Gastroesophageal sphincter (tissue), 4 donors: ENCODE data around the gene SUSD2.

DNA sequence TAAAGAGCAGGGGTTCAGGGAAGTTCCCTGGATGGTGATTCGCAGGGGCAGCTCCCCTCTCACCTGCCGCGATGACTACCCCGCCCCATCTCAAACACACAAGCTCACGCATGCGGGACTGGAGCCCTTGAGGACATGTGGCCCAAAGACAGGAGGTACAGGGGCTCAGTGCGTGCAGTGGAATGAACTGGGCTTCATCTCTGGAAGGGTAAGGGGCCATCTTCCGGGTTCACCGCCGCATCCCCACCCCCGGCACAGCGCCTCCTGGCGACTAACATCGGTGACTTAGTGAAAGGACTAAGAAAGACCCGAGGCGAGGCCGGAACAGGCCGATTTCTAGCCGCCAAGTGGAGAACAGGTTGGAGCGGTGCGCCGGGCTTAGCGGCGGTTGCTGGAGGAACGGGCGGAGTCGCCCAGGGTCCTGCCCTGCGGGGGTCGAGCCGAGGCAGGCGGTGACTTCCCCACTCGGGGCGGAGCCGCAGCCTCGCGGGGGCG lies 289 bp upstream of the MIF start:
- PRO-cap, result bidirectional peak, plus-strand start outside the sequence, minus-strand start at position 411 of the sequence
- RAMPAGE, long total RNA, 4 experiments, result no peak in any of the 4 experiments

DNA sequence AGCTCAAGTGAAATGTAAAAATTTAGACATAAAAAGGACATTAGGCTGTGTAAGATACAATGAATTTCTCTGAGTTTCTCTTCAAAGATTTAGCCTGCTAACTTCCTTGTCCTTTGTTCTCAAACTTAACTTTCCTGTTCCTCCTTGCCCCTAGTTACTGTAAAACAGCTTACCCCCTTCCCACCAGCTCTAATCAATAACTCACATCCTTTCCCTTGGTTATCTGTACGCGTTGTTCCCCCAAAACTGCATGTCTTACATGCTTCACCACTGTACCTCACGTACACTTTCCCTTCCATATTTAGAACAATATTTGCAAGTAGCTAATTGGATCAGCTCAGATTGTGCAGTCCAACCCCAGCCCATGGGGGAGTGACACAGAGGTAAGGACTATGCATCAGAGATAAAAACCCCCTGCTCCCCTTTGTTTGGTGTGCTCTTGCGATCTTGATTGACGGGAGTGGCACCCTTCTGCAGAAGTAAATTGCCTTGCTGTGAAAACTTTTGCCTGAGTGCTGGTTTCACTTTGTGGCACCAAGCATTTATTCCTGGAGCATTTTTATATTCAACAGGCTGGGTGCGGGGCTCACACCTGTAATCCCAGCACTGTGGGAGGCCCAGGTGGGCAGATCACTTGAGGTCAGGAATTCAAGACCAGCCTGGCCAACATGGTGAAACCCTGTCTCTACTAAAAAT lies 30.9 kb downstream of the MIF start:
- PRO-cap, result no peak
- RAMPAGE, long total RNA, 4 experiments, result no peak in any of the 4 experiments

- PRO-cap, result no peak
- RAMPAGE, long total RNA, 4 experiments, result no peak in any of the 4 experiments
These were observed 31.7 kb downstream of the GSTT2B start for GRCh38 chr22:23929122-23929877.

GRCh38 chr22:24162327-24162915 lies 18.9 kb upstream of the SUSD2 start:
- PRO-cap, result no peak
- RAMPAGE, long total RNA, 4 experiments, result no peak in any of the 4 experiments

- PRO-cap, result no peak
- RAMPAGE, long total RNA, 4 experiments, result start-site peak on the plus strand in 4 of 4 experiments, at chr22:24181480-24181502 at its widest, 27 to 112 reads per replicate
These were observed at the start of gene SUSD2 for GRCh38 chr22:24180959-24181679. Gene SUSD2 (plus strand): TSS chr22:24181487.

DNA sequence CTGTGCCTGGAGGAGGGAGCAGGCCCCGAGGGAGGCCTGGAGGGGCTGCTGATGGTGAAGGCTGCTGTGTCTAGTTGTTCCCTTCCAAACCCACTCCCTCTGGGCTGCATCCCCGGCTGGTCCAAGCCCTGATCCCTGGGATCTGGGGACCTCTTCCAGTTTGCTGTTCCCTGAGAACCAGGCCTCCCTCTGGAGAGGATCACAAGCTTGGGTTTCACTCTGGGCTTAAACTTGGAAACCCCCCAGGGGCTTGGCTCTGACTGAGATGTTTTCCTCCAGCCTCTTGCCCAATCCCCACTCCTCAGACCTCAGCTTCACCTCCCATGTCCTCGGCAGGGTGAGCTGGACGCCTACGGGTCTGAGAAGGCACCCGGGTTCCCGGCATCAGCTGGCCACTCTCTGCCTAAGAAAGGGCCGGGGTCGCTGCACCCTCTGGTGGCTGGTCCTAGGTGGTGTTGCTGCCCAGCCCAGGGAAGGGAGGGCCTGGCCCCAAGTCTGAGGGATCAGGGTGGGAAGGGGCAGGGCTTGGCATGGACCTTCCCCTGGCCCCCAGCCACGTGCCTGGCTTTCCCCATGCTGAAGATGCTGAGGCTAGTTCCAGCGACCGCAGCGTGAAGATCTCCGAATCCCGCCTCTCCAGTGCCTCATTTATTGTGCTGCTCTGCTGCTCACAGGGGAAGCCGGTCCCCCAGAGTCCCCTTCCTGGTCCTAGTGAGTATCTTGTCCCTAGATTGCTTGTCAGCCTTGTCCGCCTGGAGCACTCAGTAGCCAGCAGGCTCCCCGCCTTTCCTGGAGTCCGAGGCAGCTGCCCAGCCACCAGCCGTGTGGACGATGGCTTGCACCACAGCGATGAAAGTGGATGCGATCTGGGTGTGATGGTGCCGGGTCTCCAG lies 2.7 kb upstream of the GGT5 start:
- PRO-cap, result no peak
- RAMPAGE, long total RNA, 4 experiments, result no peak in any of the 4 experiments

- PRO-cap, result no peak
- RAMPAGE, long total RNA, 4 experiments, result no peak in any of the 4 experiments
These were observed 11.1 kb upstream of the SPECC1L start for GRCh38 chr22:24259541-24259848.

DNA sequence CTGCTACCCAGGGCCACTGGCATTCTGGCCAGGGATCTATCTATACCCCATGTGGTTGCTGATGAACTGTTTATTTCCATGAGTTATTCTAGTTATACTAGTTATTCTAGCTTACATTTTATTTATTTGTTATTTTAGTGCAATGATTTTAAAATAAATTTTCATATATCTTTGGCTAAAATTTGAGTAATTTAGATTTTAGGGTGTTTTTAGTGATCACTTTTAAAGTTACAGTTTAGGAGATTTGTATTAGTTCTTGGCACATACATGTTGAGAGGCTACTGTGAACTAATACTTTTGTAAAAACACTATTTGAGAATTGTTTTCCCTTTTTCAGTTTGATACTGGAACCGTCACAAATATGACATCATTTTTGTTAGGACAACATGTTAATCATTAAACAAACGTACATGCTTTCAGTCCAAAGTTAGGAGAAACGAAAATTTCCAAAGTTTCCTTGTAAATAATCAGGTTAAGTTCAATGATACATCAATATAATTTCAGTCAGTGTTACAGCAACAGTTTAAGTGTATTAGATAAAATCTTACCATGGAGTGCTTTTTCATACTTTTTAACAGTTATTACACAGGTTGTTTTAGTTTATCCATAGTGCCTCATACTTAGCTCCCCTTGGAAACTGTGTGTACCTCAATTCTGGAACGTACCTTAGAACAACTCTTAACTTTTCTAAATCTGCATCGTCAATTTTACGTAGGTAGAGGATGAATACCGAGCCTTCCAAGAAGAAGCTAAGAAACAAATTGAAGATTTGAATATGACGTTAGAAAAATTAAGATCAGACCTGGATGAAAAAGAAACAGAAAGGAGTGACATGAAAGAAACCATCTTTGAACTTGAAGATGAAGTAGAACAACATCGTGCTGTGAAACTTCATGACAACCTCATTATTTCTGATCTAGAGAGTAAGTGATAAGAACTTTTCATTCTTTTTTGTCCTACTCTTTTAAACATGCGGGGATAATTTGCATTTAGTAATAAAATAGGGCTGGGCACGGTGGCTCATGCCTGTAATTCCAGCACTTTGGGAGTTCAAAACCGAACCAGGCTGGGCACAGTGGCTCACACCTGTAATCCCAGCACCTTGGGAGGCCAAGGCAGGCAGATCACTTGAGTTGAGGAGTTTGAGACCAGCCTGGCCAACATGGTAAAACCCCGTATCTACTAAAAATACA lies 53.3 kb downstream of the SPECC1L start:
- PRO-cap, result no peak
- RAMPAGE, long total RNA, 4 experiments, result no peak in any of the 4 experiments

DNA sequence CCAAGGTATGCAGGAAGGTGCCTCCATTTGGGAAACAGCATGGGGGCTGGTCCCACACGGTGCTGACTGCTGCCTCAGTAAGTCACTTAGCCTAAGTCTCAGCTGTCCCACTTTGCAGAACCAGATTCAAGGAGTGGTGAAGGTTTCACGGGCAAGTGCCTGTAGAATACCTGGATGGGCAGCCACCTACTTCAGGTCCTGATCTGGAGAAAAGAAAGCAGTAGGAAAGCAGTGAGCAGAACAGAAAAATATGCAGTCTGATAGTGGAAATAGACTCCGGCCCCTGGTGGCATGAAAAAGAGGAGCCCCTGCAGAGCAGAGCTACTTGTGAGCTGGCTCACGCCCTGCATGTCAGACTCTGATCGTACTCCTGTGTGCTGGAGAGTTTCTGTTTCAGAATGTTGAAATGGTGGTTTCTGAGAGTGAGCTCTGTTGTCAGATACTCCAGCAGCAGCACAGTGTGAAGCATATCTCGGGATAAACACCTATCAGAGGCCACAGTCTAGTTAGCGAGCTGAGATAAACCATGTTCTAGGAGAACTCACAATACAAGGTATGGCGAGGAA lies 33.3 kb downstream of the ADORA2A start:
- PRO-cap, result no peak
- RAMPAGE, long total RNA, 4 experiments, result no peak in any of the 4 experiments

DNA sequence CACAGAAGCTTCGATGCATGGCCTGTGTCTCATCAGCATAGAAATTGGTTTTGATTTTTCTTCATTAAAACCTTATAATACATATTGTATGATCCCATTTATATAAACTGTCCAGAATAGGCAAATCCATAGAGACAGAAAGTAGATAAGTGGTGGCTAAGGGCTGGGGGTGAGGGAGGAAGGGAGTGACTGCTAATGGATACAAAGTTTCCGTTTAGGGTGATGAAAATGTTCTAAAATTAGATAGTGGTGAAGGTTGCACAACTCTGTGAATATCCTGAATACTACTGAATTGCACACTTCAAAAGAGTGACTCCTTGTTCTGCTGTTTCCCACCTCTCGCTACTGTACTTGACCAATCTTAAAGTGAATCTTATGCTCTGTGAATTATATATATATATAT lies 16.1 kb downstream of the UPB1 start:
- PRO-cap, result no peak
- RAMPAGE, long total RNA, 4 experiments, result no peak in any of the 4 experiments

DNA sequence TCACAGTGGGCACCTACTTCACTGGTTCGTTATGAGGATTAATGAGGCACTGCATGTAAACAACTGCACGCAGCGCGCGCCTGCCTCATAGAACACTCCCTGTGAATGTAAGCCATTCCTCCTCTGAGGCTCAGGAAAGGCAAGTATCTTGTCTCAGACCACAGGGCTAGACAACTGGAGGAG lies 964 bp downstream of the GUCD1 start:
- PRO-cap, result unidirectional peak, plus-strand start at position 115 of the sequence
- RAMPAGE, long total RNA, 4 experiments, result no peak in any of the 4 experiments

- PRO-cap, result no peak
- RAMPAGE, long total RNA, 4 experiments, result no peak in any of the 4 experiments
These were observed 28.5 kb downstream of the GGT1 start for GRCh38 chr22:24631479-24631996.

DNA sequence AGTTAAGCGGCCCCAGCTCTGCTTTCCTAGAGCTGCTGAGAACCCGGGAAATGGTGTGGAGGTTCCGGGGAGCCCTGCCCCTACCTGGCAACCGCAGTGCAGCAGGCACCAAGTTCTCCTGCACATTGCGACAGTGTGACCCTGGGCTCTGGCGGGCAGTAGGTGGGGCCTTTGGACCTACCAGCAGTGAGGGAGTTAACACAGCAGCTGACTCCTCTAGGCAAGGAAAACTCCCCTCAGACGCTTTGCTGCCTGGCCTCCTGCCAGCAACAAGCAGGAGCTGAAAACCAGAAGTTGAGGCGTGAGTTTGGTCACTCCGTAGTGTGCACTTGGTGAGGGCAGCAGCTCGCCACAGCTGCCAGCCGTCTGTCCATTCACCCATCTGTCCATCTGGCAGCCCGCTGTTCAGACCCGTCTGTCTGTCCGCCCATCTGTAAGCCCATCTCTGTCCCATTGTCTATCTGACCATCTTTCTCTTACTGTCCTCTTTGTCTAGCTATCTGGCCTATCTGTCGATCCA lies 29.7 kb downstream of the GGT1 start:
- PRO-cap, result no peak
- RAMPAGE, long total RNA, 4 experiments, result no peak in any of the 4 experiments

GRCh38 chr22:24969687-24970356 lies 17.3 kb downstream of the KIAA1671 start:
- PRO-cap, result bidirectional peak, plus-strand start at chr22:24970202, minus-strand start at chr22:24970019
- RAMPAGE, long total RNA, 4 experiments, result no peak in any of the 4 experiments

GRCh38 chr22:25053255-25053654 lies 100.7 kb downstream of the KIAA1671 start:
- PRO-cap, result no peak
- RAMPAGE, long total RNA, 4 experiments, result no peak in any of the 4 experiments

DNA sequence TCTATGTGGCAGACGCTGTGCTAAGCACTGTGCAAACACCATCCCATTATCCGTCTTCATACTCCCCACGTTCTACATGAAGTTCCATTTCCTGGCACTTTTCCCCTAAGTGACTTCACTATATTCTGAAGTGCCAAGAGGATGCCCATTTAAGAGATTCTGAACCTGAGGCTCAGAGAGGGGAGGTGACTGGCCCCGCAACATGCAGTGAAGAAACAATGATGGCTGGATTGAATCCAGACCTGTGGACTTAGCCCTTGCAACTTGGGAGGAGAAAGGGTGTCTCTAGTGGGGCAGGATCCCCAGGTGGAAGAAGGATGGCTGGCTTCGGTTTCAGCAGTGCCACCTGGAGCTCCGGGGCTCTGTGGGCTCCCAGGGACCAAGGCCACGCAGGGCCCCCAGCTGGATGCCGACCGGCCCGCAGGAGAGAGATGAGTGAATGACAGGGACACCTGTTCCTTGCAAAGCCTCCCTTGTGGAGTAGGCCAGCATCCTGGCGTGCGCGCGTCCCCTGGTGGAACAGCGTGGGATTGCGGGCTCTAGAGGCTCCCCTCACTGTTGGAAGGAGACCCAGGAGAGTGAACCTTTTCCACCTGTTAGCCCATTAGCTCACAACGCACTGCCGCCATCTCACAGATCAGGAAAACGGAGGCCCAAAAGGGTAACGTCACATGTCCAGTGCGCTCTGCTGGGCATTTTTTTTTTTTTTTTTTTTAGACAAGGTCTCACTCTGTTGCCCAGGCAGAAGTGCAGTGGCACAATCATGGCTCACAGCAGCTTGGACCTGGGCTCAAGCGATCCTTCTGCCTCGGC lies 104.6 kb downstream of the KIAA1671 start:
- PRO-cap, result no peak
- RAMPAGE, long total RNA, 4 experiments, result no peak in any of the 4 experiments

- PRO-cap, result no peak
- RAMPAGE, long total RNA, 4 experiments, result no peak in any of the 4 experiments
These were observed 112.3 kb downstream of the KIAA1671 start for GRCh38 chr22:25064682-25065330.

- PRO-cap, result bidirectional peak, plus-strand start at chr22:25154577, minus-strand start at chr22:25154318
- RAMPAGE, long total RNA, 4 experiments, result no peak in any of the 4 experiments
These were observed 45.4 kb upstream of the CRYBB3 start for GRCh38 chr22:25154218-25154754.

GRCh38 chr22:25406522-25406742 lies 158.0 kb upstream of the GRK3 start:
- PRO-cap, result no peak
- RAMPAGE, long total RNA, 4 experiments, result no peak in any of the 4 experiments

- PRO-cap, result no peak
- RAMPAGE, long total RNA, 4 experiments, result no peak in any of the 4 experiments
These were observed 11.2 kb downstream of the MYO18B start for GRCh38 chr22:25753010-25753813.